ENCODE results near the gene ATF7.

DNA sequence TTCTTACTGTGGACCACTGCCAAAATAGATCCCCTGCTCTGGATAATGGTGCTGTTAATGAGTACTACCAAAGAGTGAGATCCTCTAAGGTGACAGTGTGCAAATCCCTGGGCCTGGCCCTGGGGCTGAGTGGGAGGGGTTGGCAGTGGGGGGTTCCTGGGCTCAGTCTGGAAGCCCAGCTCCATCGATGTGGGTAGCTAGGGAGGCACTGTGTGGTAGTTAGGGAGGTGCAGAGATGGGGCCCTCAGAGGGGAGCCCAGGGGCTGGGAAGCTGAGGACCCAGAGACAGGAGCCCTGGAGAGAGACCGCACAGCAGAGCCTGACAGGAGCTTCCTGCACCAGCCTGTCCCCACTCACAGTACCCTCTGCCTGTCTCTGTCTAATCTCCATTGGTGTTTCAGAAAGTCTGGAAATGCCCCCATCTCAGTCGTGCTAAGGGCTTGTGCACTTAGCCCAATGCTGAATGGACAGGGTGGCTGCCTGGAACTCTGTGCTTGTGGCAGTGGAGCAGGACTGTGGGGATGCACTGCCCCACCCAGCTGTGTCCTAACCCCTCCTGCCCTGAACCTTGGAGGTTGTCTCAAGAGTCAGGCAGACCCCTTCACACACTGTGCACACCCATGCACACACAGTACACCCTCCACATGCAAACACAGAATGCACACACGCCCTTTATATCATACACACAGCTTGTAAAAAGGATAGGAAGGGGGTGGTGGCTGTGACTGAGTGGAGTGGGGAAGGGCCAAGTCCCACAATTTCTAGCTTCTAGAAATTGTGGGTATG is 8.9 kb downstream of the KRT8 start:
- PRO-cap: bidirectional peak, plus-strand start at position 574 of the sequence, minus-strand start at position 490 of the sequence; bidirectional peak, plus-strand start outside the sequence, minus-strand start at position 731 of the sequence

DNA sequence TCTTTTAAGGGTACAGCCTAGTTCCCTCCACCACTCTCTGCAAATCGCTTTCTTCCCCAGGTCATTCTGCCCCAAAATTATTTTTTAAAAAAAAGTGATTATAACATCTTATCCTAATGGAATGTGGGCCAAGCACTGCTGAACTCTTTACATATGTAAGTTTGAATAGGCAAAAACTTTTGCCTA is 1.9 kb downstream of the KRT8 start:
- PRO-cap: unidirectional peak, minus-strand start at position 146 of the sequence

GRCh38 chr12:52906294-52906981 is 1.6 kb upstream of the KRT8 start:
- PRO-cap: no peak

- PRO-cap: no peak
Observed at GRCh38 chr12:52908492-52908928, 3.6 kb upstream of the KRT8 start.

GRCh38 chr12:52925750-52926723 is 21.2 kb upstream of the KRT8 start:
- PRO-cap: bidirectional peak, plus-strand start at chr12:52926410, minus-strand start at chr12:52926228

GRCh38 chr12:52981186-52981418 is 25.2 kb upstream of the EIF4B start:
- PRO-cap: no peak

DNA sequence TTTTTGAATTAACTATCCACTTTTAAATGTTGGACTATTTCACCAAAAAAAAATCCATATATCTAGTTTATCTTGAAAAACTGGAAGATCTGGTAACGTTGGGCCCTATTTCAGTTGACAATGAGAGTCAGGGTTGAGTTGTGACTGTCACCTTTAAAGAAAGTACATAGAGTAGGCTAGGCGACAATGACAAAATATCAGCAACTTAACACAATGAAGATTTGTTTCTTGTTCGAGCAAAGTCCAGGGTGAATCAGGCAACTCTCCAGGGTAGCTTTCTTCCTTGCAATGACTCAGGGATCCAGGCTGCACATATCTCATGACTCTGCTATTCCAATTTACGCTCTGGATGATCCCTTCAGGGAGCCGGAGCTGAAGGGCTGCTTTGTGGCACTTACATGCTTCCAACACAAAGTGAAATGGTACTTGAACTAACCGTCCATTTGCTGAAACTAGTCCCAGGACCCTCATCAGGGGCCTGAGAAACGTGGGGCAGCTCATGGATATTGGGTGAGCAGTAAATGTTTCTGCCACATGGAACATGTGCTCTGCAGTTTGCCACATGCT is 13.2 kb upstream of the EIF4B start:
- PRO-cap: bidirectional peak, plus-strand start at position 336 of the sequence, minus-strand start at position 164 of the sequence

DNA sequence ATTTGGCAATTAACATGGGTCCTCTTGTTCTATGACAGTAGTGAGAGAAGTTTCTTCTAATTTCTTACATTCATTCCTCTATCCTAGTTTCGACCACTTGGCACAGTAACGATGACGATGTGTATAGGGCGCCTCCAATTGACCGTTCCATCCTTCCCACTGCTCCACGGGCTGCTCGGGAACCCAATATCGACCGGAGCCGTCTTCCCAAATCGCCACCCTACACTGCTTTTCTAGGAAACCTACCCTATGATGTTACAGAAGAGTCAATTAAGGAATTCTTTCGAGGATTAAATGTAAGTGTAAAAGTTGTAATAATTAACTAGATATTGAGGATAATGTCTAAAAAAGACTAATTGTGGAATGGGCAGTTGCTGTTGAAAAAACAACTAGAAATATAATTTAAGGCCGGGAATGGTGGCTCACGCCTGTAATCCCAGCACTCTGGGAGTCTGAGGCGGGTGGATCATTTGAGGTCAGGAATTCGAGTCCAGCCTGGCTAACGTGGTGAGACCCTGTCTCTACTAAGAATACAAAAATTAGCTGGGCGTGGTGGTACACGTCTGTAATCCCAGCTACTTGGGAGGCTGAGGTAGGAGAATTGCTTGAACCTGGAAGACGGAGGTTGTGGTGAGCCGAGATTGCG is 12.6 kb downstream of the EIF4B start:
- PRO-cap: no peak

DNA sequence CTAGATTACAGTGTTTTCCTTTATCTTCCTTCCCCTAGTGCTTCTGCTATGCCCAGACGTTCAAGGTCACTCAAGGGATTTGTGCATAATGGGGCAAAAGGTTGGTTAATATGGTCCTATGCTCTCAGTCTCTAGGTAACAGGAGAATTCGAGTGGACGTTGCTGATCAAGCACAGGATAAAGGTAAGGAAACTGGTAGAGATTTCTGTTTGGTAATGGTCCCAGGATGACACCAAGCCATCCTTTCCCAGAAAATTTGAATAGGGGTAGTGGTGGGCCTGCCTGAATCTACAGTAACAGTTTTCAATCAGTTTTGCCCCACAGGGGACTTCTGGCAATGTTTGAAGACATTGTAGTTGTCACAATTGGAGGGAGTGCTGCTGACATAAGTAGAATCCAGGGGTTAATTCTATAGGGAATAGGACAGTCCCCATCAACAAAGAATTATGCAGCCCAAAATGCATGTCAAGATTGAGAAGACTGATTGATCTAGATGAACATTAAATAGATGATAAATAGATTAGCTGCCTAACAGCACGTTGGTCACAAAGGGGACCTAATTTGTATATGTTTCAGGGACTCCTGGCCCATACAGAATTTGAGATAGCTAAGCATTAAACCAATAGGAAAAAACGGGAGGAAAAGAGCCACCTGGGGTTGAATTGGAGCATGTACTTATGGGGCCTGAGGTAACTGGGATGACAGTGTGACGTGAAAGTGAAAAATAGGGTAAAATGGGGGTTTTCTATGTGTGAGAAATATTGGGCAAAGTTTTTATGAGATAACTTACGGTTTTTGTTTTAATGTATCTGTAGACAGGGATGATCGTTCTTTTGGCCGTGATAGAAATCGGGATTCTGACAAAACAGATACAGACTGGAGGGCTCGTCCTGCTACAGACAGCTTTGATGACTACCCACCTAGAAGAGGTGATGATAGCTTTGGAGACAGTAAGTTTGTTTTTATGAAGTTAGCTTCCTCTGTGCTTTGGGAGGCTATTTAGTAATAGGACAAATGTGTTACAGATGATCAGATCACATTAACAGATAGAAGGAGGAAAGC is 15.8 kb downstream of the EIF4B start:
- PRO-cap: no peak

- PRO-cap: no peak
Observed at GRCh38 chr12:53039980-53040455, 9.8 kb upstream of the TNS2 start.

GRCh38 chr12:53047534-53047773 is 2.4 kb upstream of the TNS2 start:
- PRO-cap: bidirectional peak, plus-strand start at chr12:53047665, minus-strand start at chr12:53047571

DNA sequence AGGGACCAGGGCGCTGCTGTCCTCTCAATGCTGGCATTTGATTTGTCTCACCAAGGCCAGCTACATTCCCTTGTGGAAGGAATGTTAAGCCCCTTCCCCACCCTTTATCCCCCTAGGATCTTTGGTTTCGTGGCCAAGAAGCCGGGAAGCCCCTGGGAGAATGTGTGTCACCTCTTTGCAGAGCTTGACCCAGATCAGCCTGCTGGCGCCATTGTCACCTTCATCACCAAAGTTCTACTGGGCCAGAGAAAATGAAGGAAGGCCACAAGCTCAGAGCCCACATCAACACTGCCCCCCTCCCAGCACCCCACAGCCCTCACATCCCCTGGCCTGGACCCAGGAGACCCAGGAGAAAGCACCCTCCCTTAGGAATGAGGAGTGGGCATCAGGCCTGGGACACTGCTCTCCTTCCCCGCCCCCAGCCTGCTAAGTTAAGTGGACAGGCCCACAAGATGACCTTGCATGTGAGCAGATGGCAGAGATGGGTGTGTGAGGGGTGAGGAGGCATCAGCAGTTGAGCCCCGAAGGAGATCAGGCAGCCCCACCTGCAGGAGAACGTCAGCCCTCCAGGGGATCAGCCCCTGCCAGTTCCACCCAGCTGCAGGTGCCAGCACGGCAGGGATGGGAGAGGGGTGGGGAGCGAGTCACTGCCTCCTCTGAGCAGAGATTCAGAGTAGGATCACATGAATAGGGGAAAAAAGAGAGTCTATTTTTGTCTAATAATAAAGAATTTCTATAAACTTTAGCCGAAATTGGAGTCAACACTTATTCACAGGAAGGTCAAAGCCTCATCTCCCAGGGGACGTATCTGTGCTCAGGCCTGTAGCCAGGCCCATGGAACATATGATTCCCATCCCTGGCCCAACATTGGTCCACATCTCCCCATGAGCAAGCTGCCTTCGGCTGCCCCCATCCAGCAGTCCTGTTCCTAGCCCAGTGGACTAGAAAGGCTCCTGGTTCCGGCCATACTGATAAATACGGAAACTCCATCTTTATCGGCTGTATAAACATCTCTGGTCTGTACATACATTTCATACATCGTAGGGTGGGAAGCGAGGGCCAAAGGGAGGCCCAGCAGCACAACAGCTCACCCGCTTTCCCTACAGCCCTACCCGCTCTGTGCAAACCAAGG is 14.1 kb downstream of the TNS2 start:
- PRO-cap: unidirectional peak, minus-strand start at position 557 of the sequence

- PRO-cap: no peak
Observed at GRCh38 chr12:53068644-53069154, 10.5 kb downstream of the SPRYD3 start.

- PRO-cap: no peak
Observed at GRCh38 chr12:53171167-53172334, 9.0 kb upstream of the ZNF740 start.

GRCh38 chr12:53173148-53173519 is 7.4 kb upstream of the ZNF740 start:
- PRO-cap: no peak

- PRO-cap: no peak
Observed at GRCh38 chr12:53188617-53189256, 8.0 kb upstream of the CSAD start.

GRCh38 chr12:53220793-53221462 is 11.1 kb downstream of the RARG start:
- PRO-cap: bidirectional peak, plus-strand start at chr12:53220968, minus-strand start at chr12:53220893; bidirectional peak, plus-strand start at chr12:53221221, minus-strand start at chr12:53221028

GRCh38 chr12:53427075-53427476 is 3.4 kb downstream of the AMHR2 start:
- PRO-cap: no peak

DNA sequence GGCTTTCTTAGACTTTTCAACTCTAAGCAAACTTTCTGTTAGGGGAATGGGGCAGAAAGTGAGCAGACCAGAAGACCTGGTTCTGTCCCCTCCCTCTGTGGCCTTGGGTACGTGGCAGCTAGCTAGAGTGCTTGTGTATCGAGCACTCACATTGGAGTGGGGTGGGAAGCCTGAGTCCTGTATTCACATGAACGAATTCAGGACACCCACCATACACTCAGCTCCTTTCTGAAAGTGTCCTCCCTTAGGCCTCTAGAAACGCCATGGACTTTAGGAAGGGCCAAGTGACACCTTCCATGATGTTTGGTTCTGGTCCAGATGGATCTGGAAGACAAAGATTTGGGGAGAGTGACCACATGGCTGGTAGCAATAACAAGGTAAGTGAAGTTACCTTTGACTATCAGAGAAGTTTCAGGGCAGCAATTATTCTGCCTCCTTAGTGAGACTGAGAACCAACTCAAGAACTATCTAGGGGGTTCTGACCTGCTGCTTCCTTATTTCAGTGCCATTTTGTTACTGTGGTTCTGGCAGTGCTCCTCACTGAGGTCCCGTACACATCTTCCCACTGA is 6.9 kb upstream of the NPFF start:
- PRO-cap: no peak

- PRO-cap: bidirectional peak, plus-strand start at chr12:53626178, minus-strand start at chr12:53625979; bidirectional peak, plus-strand start at chr12:53626514, minus-strand start at chr12:53626355
Observed at GRCh38 chr12:53625566-53626846, at the start of gene ATF7. Gene ATF7 (minus strand): TSS chr12:53626382.

Data from colonic mucosa (tissue), 1 donor.